Fibroblast of the aortic adventitia (primary cell): ENCODE data around the gene IGF2BP1.

DNA sequence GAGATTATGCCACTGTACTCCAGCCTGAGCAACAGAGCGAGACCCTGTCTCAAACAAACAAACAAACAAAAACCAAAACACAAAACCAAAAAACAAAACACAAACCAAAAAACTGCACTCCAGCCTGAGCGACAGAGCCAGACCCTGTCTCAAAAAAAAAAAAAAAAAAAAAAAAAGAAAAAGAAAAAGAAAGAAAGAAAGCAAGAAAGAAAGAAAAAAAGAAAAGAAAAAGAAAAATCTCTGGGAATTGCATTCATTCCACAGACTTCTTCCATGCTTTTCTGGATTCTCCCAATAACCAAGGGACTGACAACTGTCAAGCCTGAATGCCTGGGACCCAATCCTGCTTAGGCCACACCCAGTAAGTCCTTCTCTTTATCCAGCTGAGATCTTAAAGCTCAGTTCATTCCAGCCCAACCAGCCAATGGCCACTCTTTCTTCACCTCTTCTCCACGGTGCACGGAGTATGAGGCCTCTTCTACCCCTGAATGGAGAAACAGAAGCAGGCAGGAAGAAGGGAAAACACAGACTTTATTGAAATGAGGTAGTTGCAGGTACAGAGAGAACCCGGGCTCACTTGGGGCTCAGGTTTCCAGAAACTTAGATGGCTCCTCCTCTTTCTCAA is 2.7 kb downstream of the HOXB1 start:
- CAGE, long polyA plus RNA: no peak

DNA sequence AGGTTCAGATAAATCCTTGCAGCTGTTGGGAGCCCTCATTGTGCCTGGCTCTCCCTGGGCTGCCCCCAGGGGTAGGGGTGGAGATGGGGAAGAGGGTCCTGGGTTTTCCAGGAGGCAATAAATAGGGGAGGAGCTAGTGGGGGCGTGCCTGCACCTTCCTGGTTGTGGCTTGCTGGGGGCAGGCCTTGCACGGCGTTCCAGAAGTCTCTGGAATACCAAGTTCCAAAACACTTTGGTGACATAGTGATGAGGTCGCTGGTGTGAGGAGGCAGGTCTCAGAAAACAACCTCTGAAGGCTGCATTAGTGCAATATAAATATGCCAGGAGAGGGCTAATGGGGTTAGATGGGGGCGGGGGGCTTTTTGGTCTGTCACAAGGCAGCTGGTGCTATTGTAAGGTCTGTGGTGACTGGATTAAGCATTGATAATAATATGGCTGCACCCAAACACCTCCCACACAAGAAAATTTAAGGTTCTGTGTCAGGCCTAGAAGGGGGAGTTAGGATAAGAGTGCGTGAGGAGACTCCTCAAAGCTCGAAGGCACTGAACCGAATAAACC is 2.1 kb downstream of the HOXB1 start:
- CAGE, long polyA plus RNA: no peak

DNA sequence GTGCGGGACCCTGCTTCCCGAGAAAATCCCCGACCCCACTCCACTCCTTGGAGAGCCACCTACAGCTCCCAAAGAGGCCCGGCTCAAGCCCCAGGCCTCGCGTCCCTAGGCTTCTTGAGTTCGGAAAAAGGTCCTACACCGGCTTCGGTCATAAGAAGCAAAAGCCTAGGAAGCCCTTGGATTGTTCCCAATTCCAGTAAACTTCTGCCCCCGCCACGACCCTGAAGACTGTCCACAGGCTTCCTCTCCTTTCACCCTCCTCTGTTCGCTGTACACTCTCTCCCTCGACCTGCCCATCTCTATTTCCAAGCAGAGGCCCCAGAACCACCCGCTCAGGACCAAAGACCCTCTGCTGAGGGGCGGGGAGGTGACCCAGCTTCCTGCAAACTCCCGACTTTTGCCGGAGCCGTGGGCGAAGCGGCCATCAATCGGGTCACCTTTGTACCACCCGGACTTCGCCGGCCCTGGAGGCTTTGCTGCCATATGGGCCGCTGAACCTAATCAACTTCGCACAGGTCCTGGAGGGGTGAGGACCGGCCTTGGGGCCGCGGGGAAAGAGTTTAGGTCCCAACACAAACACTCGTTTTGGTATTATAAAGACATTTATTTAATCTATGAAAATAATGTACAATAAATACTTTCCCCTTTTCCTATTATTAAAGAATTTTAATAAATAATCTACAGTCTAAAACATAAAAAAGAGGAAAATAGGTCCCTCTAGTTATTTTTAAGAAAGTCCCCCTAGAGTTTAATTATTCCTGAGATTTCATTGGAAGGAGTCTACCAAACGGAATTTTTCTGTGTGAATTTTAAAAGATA is 2.6 kb downstream of the HOXB2 start:
- CAGE, long polyA plus RNA: no peak

GRCh38 chr17:48544437-48544971 is 405 bp downstream of the HOXB2 start:
- CAGE, long polyA plus RNA: no peak

DNA sequence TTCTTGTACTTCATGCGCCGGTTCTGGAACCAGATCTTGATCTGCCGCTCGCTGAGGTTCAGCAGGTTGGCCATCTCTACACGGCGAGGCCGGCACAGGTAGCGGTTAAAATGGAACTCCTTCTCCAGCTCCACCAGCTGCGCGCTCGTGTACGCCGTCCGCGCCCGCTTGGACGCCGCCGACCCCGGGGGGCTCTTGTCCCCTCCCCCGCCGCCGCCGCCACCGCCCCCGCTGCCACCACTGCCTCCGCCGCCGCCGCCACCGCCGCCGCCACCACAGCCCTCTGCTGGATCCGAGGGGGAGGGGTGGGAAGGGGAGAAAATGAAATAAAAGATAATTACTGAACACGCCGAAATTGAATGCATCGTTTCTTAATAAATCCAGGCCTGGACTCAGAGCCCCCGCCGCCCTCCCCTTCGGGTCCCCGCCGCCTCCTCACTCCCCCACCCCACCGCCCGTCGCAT is 6.0 kb upstream of the HOXB2 start:
- CAGE, long polyA plus RNA: no peak

DNA sequence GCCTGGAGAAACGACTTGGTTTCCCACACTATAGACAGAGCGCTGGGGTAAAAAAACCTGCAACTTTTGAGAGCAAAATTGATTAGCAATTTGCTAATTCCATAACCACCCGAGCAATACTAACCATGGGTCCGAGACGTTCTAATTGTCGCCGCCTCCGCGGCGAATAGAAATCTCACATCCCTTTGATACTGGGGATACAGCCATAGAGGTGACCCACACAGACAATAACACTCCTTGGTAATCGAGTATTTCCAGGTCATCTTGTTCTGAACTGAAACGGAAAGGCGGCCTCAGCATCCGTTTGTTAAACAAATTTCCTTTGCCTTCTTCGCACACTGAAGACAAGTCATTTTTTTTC is 1.0 kb upstream of the HOXB4 start:
- CAGE, long polyA plus RNA: no peak

DNA sequence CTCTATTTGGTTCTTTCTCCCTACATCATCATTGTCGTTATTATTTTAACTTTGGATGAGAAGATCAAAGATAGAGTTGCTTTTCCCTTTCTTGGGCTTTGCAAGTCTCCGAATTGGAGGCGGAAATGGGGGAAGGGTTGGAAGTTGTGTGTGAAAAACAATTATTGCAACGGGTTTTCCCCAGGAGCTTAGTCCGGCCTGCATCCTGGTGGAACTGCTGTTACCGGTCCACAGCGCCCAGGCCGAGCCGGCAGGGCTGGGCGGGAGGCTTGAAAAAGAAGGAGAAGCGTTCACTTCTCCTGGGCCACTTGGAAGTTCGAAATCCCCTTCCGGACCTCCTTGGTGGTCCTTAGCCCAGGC is 639 bp upstream of the HOXB5 start:
- CAGE, long polyA plus RNA: no peak

- CAGE, long polyA plus RNA: no peak
Observed at GRCh38 chr17:48628569-48629208, 2.5 kb upstream of the HOXB9 start.

- CAGE, long polyA plus RNA: no peak
Observed at GRCh38 chr17:48719421-48719599, 3.0 kb downstream of the PRAC1 start.

- CAGE, long polyA plus RNA: no peak
Observed at GRCh38 chr17:48760371-48760876, 31.9 kb upstream of the HOXB13 start.

- CAGE, long polyA plus RNA: no peak
Observed at GRCh38 chr17:48790379-48790900, 26.6 kb downstream of the TTLL6 start.

GRCh38 chr17:48871559-48872035 is 21.0 kb upstream of the ATP5MC1 start:
- CAGE, long polyA plus RNA: no peak

DNA sequence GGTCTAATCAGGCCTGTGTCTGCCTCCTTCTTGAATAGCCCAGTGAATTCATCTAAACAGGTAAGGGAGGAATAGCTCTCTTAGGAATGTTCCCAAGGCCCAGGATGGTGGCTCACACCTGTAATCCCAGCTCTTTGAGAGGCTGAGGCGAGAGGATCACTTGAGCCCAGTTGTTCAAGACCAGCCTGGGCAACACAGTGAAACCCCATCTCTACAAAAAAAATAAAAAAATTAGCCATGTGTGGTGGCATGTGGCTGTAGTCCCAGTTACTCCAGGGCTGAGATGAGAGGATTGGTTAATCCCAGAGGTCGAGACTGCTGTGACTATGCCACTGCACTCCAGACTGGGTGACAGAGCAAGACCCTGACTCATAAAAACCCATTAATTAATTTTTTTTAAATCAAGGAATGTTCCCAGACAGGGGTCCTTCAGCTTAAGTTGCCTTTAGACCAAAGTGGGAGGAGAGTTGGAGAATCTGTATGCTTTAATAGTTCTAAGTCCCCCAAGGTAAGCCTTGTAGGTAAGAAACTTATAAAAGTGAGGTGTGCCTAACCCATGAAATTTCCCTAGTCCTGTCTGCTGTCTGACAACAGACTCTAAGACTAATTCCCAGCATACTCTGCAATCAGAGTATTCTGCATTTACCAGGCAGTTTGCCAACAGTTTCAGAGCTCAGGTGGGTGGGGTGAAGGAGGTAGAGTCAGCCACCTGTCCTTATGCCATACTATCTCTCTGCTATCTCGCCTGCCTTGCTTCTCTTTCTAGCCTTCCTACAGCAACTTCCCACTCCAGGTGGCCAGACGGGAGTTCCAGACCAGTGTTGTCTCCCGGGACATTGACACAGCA is 2.0 kb downstream of the ATP5MC1 start:
- CAGE, long polyA plus RNA: no peak

DNA sequence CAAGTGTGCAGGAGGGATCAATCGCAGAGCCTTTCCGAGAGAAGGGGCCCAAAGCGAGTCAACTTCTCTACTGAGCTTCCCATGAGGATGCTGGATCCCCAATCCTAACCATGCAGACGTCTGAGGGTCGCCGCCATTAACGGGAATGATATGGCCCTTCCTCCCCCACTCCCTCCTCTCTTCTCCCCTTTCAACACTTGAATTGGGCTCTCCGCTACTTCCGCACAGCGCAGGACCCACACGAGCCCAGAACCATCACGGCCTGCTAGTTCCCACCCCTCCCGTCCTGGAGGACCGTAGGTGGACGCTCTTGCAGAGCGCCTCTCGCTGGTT is 226 bp upstream of the UBE2Z start:
- CAGE, long polyA plus RNA: no peak

DNA sequence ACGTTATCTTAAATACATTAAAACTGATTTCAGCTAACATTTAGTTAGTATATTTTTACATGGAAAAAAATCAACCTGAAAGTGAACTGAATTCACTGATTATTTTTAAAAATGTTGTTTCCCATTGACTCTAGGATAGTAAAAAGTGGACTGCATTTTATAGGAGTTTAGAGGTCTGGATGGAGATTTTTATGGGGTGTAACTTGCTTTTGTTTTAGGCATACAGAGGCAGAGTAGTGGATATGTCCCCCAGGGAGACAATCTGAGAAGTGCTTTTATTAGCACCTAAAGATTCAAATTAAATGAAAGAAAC is 2.8 kb upstream of the IGF2BP1 start:
- CAGE, long polyA plus RNA: no peak

DNA sequence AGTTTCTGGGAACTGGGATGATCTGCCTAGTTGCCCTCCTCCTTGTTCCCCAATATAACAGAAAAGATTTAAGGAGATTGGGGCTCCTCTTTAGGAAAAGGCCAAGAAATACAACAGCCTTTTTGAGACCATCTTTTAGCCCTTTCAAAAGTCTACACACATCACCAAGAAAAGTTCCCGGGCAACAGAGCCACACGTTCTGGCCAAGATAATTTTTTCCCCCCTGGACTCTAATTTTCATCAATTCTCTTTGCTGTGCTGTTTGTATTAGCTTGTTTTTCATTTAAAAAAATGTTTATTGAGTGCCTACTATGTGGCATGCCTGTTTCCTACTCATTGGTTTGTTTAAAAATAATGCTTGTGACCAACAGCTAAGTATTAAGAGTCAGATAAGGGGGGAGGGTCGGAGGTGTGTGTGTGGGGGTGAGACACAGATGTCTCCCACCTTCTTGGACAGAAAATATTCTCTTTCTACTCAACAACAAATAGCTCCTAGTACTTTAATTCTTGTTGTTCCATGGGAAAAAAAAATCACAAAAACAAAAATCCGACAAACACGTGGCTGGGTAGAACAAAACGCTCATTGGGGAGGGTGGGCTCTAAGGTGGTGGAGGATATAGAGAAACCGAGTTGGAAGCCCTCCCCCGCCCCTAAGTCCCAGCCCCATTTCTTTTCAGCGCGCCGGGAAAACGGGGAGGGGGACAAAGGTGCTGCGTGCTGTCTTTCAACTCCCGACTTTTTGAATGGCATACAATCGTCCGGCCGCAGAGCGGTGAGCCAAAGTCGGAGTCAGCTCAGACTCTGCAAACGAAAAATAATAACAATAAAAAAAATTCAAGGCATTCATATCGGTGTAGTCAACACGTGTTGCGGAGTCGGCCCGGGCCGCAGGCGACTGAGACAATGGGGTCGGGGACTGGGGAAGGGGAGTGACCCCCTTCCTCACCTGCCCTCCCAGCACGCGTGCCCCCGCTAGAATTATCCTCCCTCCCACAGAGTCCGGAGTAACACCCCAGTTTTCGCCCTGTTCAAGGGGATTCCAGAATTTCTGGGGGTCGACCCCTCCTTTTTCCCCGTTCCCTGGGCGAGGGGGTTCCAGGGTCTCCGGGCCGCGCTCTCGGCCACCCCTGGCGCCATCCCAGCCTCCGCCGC is 2.0 kb upstream of the IGF2BP1 start:
- CAGE, long polyA plus RNA: no peak

GRCh38 chr17:48996836-48997693 is at the start of gene IGF2BP1:
TSS of gene IGF2BP1 (plus strand) at chr17:48997385.
- CAGE, long polyA plus RNA: no peak

DNA sequence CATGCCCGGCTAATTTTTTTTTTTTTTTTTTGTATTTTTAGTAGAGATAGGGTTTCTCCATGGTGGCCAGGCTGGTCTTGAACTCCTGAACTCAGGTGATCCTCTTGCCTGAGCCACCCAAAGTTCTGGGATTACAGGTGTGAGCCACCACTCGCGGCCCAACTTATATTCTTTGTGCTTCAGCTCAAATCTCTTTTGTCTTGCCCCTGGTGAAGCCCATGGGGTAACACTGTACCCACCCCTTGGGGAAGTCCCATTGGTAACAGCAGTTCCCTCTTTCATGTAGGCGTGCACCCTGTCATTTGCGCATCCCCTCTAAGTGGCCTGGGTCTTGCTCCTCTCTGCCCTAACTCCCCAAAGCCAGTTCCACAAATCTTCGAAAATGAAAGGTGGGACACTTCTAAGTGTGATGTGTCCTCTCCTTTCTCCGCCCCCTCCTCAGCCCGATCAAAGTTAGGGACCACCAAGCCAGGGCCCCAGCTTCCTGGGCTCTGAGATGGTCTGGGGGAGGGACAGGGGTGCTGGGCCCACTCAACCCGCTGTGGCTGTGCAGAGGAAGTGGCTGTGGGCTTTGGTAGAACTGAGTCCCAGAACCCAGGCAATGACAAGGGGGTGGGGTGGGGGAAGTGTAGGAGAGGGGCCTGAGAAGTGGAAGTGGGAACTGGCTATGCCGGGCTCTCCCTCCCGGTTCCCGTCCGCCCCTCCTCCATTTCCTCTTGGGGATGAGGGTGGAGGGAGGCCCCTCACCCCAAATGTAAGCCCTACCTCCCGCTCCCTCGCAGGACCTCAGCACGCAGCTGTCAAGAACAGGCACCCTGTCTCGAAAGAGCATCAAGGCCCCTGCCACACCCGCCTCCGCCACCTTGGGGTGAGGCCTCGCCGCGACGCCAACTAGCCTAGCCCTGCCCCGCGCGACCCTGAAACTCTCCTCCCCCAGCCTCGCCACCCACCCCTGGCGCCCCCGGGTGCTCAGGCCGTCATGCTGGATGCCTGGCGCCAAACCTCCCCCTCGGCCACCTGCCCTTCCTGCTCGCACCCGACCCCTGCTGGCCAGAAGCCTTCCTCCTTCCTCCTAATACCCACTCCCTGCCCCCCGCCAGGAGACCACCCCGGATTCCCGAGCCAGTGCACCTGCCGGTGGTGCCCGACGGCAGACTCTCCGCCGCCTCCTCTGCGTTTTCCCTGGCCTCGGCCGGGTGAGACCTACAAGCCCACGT is 8.7 kb downstream of the ABI3 start:
- CAGE, long polyA plus RNA: no peak

- CAGE, long polyA plus RNA: no peak
Observed at GRCh38 chr17:49222177-49223064, 8.2 kb downstream of the PHOSPHO1 start.

DNA sequence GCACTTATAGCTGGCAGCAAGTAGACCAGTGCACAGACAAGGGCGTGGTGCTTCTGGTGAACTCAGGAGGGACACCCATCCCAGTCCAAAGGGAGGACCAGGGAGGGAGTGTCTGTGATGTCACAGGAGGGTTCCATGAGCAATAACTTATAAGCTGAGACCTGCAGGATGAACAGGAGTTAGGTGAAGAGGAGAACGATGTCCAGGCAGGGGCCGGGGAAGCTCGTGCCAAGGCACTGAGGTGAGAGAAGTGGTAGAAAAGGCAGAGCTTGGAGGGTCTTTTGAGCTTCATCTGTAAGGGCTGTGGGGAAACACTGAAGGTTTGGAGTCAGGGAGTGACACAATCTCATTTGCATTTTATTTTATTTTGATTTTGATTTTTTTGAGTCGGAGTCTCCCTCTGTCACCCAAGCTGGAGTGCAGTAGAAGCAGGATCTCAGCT is 17.5 kb upstream of the PHOSPHO1 start:
- CAGE, long polyA plus RNA: no peak